Mesenteric fat pad (tissue), 1 donor: ENCODE measurements around a stretch of chr16.

GRCh38 chr16:73795033-73795299, 501.6 kb upstream of the PSMD7 start:
- PRO-cap, result no peak

DNA sequence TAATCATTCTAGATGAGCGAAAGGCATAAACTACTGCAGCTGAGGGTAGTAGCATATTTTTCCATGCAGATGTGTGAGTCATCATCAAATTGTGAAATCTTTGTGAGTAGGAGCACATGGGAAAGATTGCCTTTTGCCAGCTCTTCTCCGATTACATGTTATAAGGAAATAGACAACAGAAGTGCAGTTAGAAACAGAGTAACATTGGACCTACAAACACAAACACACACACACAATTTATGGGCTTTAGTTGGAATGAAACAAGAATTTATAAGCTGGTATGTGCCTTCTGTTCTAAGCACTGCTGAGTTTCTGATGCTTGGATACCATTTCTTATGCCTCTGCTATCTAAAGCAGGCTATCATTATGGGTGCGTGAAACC, 346.9 kb upstream of the PSMD7 start:
- PRO-cap, result no peak

- PRO-cap, result no peak
Measured at GRCh38 chr16:74396344-74396923, 20.3 kb downstream of the NPIPB15 start.

GRCh38 chr16:74421588-74421897, 265 bp upstream of the CLEC18B start:
- PRO-cap, result no peak

GRCh38 chr16:74439590-74439997, 18.3 kb upstream of the CLEC18B start:
- PRO-cap, result no peak

DNA sequence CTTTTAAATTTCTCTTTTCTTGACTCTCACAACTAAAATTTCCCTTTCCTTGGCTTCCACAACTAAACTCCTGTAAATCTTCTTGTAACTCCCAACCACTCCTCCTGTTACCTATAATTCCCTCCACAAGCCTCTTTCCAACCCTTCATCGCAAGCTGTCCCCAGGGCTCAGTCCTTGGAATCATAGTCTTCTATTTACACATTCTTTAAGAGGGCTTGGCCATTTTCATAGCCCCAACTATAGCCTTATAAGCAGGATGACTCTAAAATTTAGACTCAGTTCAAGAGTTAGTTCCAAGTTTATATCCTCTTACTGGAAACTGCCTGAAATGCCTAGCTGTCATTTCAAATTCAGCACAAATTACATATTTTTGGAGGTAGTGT, 23.9 kb downstream of the GLG1 start:
- PRO-cap, result no peak

GRCh38 chr16:74760202-74760917, 14.3 kb downstream of the FA2H start:
- PRO-cap, result no peak

DNA sequence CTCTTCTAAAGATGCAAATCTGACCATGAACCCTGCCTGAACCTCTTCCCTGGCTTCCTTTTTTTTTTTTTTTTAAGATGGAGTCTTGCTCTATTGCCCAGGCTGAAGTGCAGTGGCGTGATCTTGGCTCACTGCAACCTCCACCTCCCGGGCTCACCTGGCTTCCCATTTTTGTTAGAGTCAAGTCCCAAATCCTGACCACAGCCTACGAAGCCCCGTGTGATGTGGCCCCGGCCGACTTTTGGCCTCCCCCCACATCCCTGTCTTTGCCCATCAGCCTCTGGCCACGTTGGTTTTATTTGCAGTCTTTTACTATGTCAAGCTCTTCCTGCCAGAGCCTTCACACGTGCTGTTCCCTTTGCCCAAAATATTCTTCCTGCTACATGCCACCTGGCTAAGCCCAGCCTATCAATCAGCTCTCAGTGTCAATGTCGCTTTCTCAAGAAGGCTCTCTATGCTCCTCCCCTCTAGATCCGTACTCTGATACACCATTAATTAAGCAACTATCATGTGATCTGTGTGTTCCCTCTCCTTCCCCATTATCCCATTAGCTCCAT, 2.6 kb downstream of the FA2H start:
- PRO-cap, result no peak

GRCh38 chr16:74867300-74868055, 92.9 kb upstream of the FA2H start:
- PRO-cap, result no peak

GRCh38 chr16:74868467-74869112, 94.0 kb upstream of the FA2H start:
- PRO-cap, result no peak

DNA sequence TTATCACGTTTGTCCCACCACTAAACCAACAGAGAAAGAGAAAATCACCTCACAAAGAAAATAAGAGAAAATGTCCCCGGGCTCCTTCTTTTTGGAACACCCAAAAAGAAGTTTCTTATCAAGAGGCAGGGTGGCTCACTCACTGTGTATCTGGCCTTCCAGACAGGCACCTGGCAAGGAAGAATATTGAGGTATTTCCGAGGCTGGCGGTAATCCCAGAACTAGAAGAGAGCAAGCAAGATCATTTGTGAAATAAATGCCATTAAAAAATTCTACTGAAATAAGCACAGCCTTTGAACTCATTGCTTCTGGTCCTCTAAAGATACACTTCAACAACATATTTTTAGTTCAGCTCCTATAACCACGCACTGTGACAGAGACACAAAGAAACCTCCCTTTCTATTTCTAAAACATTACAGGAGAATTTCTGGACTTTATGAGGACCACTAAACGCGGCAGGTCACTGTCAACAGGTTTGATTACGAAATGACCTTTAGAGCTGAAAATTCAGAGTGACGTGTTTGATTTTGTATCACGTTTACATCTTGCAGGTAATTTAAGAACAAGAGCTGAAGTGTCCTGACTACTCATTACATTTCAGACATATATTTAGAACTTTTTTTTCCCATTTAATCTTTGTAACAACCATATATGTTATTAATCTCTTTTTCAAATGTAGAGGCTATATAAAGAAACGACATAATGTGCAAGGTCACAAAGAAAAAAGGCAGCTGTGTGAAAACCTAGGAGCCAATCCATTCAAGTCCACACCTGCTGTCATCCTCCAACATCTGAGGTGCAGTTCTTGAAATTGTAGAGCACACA, 60.9 kb downstream of the WDR59 start:
- PRO-cap, result no peak

DNA sequence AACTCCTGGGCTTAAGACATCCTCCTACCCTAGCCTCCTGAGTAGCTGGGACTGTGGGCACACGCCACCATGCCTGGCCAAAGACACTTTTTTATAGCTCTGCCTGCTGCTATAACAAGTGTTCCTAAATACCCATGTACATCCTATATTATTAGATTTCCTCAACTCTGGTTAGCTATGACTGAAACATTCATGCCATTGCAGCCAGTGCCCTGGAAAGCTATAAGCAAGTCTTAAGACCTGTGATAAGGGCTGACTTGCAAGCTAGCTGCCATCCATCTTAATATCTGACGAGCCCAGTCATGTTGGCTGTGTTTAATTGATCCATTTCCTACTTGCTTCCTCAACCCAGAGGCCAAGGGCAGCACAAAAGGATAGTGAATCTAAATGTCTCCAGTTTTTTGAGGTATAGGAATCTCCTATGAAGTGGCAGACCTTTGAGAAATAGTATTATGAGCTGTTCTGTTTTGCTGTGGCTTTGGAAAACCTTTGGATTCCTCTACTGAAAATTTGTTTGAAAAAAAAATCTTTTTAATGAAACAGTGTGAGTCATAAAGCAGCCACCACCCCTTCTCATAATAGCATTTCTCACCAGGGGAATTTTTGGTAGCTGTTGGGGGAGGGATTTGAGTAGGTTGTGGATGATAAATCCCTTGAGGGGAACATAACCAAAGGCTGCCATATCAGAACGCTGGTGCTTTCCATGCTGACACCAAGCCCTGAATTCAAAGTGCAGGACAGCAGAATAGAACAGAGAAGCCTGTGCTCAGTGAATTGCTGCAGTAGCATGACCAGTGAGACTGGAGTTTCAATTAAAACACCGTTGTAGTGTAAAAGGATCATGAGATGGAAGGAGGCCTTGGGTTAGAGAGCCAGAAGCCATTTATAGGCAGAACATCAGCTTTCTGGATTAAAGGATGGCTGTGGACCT, 12.9 kb downstream of the ZNRF1 start:
- PRO-cap, result no peak

GRCh38 chr16:75098360-75098842, 18.2 kb downstream of the LDHD start:
- PRO-cap, result no peak

DNA sequence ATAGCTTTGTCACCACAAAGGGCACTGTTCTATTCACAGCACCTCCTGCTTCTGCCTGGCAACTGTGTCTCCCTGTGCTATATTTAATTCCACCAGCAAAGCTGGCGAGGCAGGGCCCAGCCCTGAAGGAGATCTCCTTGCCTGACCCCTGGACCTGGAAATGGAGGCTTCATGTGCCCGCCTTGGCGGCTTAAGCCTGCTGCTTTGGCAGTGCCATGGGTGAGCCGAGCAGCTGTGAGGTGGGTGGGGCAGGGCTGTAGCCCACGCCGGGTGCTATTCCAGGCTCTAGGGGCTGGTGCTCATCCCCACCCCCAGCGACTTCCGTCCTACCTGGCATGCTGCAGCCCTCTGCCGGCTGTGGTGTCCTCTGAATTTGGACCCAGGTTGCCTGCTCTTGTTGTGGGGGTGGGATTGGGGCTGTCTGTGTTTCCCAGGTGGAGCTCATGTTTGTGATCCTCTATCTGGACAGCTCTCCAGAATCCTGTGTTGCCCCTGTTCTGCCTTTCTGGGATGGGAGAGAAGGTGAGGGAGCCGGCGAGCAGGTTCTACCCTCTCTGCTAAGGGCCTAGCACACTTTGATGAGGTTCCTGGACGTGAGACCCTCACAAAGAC, 6.6 kb downstream of the LDHD start:
- PRO-cap, result no peak

DNA sequence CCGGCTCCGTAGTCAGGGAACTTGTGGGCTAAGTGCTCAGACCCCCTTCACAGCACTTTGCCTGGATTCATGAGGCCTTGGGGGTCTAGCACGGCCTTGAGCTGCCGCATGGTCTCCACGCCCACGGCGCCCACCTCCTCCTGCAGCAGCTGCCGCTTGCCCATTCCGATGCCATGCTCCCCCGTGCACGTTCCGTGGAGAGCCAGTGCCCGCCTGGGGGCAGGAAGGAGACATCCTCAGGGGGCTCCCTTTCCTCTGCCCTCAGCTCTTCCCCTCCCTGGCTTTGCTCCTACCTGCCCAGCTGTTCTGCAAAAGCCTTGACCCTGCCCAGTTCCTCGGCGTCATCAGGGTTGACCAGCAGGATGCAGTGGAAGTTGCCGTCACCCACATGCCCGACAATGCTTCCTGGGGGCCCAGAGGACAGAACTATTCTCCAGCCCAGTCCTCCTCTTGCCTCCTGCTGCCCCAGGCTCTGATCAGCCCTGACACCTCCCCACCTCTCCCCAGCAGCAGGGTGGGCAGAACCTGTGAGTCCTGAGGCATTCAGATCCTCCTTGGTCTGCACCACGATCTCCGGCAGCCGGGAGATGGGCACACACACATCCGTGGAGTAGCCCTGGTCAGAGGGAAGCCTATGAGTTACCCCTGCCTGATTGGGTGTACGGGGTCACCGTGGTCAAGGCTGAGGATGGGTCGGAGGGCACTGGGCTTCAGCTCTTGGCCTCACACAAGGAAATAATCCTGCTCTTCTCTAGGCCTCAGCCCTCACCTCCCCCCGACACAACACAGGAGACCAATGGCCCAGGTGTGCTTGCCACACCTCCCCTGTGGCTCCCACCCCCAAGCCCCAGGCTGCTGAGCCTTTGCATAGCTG, 4.0 kb downstream of the LDHD start:
- PRO-cap, result no peak

- PRO-cap, result no peak
Measured at GRCh38 chr16:75115966-75116280, 657 bp downstream of the LDHD start.

GRCh38 chr16:75247079-75247608, 4.3 kb downstream of the BCAR1 start:
- PRO-cap, result no peak

- PRO-cap, result no peak
Measured at GRCh38 chr16:75254933-75255712, 3.7 kb upstream of the BCAR1 start.

DNA sequence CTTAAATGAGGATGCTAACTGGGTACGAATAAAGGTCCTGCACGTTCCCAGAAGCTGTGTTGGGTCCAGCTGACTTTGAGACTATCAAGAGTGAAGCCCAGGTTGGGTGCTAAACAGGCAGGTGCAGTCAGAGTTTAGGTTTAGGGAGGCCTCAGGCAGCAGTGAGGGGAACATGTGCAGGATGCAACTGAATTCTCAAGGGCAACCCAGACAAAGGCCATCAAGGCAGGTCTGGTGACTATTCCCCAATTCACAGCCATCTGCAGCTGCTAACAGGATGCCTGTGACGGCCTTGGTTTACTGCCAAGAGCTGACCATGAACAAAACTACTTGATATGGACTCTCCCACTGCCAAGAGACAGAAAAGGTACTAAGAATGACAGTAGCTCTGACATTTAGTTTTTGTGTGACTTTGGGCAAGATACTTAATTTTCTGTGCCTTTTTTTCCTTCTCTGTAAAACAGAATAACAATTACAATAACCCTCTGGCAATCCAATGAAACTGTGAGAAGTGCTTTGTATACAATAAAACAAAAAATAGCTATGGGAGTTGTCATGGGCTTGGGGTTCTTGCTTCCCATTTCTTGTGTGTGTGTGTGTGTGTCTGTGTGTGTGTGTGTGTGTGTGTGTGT, 45.3 kb upstream of the BCAR1 start:
- PRO-cap, result no peak

GRCh38 chr16:75316957-75317488, 65.6 kb upstream of the BCAR1 start:
- PRO-cap, result no peak